ENCODE data around the genes OR1C1, OR2AJ1, OR2L3, OR2M4, OR2T6 and ZNF672.

DNA sequence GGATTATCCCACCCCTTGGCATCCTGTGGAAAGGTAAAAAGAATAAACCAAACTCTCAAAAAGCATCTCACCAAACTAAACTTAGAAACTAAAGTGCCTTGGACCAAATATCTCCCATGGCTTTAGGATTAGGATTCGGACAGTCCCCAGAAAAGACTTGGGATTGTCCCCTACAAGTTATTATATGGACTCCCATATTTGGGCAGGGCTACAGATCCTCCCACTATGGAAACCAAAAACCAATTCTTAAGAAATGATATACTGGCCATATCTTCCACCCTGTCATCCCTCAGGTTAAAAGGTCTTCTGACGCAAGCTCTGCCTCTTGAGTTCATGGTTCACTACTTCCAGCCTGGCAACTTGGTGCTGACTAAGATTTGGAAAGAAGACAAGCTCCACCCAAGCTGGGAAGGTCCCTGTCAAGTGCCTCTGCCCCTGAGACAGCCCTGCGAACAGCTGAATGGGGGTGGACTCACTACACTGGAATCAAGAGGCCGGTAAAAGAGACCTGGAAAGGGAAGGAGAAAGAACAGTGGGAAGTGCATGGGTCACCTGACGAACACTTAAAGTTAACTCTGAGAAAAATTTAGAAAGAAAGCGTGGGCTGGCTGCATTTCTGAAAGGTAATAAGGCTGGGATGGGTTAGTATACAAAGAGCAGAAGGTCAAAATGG lies 25.9 kb upstream of the ZNF496 start:
- RAMPAGE, long total RNA = no peak
- RRBS = no CpG with 5 or more reads among the region's 6 CpGs

- RAMPAGE, long total RNA = no peak
- RRBS = no CpG with 5 or more reads among the region's 12 CpGs
Observed at GRCh38 chr1:247358787-247359558, 27.3 kb upstream of the ZNF496 start.

DNA sequence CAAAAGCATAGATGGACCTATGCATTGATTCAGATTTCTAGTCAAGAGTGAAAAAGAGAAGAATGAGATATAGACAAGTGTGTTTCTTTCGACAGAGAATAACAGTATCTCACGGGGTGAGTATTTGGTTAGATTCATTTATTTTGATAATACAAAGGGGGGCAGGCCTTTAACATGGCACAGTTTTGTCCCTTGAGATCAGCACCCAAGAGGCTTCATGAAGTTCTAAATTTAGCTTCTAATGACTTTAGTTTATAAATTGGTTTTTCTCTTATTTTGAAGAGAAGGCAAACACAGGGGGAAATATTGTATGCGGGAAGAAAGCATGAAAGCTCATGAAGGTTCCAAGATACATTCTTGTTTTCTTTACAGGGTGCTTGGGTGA lies at the start of gene OR1C1:
Gene OR1C1, minus strand, starts transcription at position 90 of the 385 bp plus-strand sequence.
- RAMPAGE, long total RNA = no peak
- RRBS = no CpG with 5 or more reads among the region's 3 CpGs

GRCh38 chr1:247924741-247925345 lies at the start of gene OR2AJ1:
OR2AJ1 (plus strand) TSS chr1:247924889.
- RAMPAGE, long total RNA = no peak
- RRBS = no CpG with 5 or more reads among the region's 11 CpGs

DNA sequence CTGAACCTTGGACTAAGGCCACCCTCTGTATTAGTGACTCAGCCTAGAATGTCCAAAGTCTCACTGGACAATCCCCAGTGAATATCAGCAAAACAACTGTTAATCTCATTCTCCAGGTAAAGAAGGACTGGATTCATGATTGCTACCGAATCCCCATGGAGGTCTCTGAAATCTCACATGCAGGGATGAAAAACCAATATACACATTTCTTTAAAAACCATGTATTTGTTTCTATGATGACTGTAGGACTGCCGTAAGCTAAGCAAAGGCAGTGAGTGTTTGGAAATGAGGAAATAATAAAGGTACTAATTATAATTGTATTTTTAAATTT lies at the start of gene OR2L3:
Gene OR2L3, plus strand, starts transcription at position 258 of the 331 bp plus-strand sequence.
- RAMPAGE, long total RNA = no peak
- RRBS = no CpG with 5 or more reads among the region's 2 CpGs

DNA sequence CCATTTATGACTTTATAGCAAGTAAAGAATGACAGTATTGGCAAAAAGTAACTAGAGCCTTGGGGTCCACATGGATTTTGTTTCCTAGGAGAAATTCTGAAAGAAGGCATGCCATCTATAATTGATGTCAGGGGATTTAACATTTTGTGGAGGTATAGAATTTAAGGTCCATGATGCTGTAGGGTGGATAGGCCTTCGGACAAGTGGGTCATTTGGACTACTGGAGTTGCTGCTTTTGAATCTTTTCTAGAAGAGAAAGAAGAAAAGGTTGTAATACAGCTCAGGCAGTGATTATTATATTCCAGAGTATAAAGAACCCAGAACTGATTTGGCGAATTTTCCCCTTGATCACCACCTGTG lies at the start of gene OR2M4:
Gene OR2M4, plus strand, starts transcription at position 194 of the 360 bp plus-strand sequence.
- RAMPAGE, long total RNA = no peak
- RRBS = no CpG with 5 or more reads among the region's 2 CpGs

GRCh38 chr1:248375393-248376001 lies at the start of gene OR2T6:
OR2T6 (plus strand) TSS chr1:248375746.
- RAMPAGE, long total RNA = no peak

GRCh38 chr1:248838130-248839321 lies at the start of gene ZNF672:
ZNF672 (plus strand) TSS chr1:248838224.
- RAMPAGE, long total RNA = start-site peak on the plus strand at chr1:248838352-248838437, 18 and 9 reads in 2 replicates
- RRBS = 2% methylated on average over 34 of the region's 105 CpGs

- RAMPAGE, long total RNA = no peak
- RRBS = 2% methylated on average over 6 of the region's 30 CpGs
Observed at GRCh38 chr1:248857797-248858438, 967 bp downstream of the ZNF692 start.

DNA sequence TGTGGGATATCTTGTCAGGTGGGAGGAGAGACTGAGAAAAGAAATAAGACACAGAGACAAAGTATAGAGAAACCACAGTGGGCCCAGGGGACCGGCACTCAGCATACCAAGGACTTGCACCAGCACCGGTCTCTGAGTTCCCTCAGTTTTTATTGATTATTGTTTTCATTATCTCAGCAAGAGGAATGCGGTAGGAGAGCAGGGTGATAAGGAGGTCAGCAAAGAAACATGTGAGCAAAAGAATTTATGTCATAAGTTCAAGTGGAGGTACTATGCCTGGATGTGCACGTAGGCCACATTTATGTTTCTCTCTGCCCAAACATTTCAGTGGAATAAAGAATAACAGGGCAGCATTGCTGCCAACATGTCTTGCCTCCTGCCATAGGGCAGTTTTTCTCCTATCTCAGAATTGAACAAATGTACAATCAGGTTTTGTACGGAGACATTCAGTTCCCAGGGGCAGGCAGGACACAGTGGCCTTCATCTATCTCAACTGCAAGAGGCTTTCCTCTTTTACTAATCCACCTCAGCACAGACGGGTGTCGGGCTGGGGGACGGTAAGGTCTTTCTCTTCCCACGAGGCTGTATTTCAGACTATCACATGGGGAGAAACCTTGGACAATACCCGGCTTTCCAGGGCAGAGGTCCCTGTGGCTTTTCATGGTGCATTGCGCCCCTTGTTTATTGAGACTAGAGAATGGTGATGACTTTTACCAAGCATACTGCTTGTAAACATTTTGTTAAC lies 1.1 kb downstream of the PGBD2 start:
- RAMPAGE, long total RNA = no peak
- RRBS = no CpG with 5 or more reads among the region's 11 CpGs